ENCODE measurements around the genes CSE1L and UBE2V1.

GRCh38 chr20:48974489-48974900 lies 53.0 kb downstream of the ARFGEF2 start:
- RRBS, result no CpG with 5 or more reads among the region's 4 CpGs

- RRBS, result no CpG with 5 or more reads among the region's 9 CpGs
Observed at GRCh38 chr20:48985016-48985580, 61.0 kb upstream of the CSE1L start.

GRCh38 chr20:49045371-49046431 lies at the start of gene CSE1L:
Gene CSE1L (plus strand): TSS chr20:49046312.
- RRBS, result no CpG with 5 or more reads among the region's 39 CpGs

DNA sequence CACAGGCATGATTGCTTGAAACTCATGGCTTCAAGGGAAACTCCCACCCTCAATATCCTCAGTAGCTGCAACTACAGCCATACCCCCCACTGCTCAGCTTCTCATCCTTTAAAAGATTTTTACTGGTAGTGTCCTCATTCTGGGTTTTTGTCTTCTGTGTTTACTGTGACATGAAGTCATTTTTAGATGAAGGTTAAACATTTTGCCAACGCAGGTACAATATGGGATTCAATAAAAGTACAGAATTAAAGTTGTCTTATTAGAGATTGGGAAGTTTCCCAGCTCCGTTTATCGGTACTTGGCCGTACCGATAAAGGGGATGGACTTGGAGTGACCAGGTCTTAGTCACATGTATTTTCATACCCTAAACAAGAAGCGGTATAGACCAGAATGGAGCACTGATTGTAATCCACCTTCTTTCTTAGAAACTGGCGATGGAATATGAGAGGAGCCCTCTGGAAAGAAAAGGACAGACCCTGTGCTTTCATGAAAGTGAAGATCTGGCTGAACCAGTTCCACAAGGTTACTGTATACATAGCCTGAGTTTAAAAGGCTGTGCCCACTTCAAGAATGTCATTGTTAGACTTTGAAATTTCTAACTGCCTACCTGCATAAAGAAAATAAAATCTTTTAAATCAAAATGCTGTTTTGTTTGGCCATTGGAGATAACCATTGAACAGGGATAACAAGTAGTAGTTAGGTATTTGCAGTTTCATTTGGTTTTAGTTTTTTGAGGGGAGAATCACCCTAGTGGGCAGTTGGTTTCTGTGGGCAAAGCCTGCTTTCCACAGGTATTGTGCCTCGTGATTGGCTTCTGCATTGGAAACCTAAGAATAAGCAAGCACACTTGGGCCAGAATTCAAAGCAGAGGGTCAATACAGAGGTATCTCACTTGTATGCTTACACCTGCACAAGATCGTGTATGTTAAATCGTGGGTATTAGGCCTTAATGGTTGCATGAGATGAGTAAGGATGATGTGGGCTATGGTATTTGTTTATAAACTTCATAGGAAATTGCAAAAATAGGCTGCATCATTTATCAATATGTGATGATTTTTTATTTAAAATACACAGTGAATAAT lies 11.1 kb upstream of the ZNFX1 start:
- RRBS, result no CpG with 5 or more reads among the region's 10 CpGs

DNA sequence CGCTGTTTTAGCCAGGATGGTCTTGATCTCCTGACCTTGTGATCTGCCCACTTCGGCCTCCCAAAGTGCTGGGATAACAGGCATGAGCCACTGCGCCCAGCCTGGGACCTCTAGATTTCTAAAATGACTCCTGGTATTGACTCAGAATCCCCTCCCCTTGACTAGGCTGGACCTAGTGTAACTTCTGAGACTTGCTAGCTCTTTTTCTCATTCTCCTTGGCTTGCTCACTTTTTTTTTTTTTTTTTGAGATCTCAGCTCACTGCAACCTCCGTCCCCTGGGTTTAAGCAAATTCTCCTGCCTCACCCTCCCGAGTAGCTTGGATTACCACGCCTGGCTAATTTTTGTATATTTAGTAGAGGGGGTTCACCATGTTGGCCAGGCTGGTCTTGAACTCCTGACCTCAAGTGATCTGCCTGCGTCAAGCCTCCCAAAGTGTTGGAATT lies 12.1 kb upstream of the ZNFX1 start:
- RRBS, result no CpG with 5 or more reads among the region's 7 CpGs

DNA sequence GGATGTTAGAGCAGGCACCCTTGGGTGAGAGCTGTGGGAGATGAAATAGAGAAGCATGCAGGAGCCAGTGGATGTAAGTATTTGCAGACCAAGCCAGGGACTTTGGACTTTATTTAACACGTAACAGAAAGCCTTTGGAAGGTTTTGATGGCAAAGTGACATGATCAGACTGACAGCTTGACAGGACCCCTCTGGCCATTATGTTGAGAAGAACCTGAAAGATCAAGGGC lies 82.5 kb upstream of the ZNFX1 start:
- RRBS, result no CpG with 5 or more reads among the region's 1 CpG

GRCh38 chr20:49427580-49428203 lies 54.8 kb downstream of the KCNB1 start:
- RRBS, result no CpG with 5 or more reads among the region's 13 CpGs

GRCh38 chr20:49446634-49447556 lies 35.6 kb downstream of the KCNB1 start:
- RRBS, result no CpG with 5 or more reads among the region's 10 CpGs

DNA sequence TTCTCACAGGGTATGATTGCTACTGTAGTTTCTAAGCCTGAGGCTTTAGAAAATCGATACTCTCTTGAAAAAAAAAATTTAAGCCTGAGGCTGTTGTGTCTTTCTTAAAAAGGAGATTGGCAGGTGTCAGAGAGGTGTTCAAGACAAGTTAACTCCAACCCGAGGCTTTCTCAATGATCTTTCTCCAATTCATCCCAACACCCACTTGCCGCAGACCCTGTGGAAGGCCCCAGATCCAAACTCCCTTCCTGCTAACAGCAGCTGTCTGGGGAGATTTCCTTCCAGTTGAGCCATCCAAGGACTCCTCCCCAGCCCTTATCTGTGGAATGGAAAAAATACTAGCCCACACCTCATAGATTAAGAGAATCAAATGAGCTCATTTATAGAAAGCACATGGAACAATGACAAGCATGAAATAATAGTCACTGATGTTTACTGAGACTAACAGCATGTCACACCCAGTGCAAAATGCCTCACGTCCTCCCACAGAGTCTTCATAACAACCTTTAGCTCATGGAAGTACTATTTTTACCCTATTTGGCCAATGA lies 23.2 kb upstream of the PTGIS start:
- RRBS, result no CpG with 5 or more reads among the region's 4 CpGs

GRCh38 chr20:49639515-49639900 lies 71.6 kb upstream of the PTGIS start:
- RRBS, result no CpG with 5 or more reads among the region's 7 CpGs

DNA sequence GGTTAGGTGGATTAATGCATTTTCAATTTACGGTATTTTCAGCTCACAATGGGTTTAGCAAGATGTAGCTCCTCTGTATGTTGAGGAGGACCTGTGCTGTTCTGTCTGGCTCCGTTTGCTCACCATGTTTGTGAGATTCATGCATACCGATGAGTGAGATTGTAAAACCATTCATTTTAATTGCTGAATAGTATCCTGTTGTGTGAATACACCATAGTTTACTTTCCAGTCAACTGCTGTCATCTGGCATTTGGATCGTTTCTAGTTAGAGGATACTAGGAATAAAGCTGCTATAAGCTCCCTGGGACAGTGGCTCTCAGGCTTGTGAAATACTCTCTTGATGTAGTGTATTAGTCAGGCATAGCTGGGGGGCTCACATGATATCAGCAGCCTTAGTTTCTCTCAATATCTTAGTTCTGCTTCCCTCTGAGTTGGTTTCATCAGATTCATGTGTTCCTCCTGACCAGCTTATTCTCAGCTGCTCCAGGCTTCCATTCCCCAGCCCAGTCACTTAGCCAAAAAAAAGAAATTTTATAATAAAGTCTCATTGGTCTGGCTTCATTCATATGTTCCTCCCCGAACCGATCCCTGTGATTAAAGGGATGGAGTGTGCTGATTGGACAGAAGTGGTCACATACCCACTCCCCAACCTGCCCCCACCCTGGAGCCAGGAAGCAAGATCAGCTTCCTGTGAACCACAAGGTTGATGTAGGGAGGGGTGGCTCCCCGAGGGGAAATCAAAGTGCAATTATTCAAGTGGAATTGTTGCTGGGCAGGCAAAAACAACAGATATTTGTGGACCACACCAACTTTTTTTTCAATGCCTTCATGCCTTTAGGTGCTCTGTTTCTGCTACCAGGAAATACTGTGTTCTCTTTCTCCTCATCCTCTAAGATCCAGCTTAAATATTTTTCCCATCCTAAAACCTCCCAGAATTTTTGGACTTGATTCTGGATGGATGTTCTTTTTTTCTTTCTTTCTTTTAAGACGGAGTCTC lies 11.0 kb upstream of the B4GALT5 start:
- RRBS, result no CpG with 5 or more reads among the region's 8 CpGs

DNA sequence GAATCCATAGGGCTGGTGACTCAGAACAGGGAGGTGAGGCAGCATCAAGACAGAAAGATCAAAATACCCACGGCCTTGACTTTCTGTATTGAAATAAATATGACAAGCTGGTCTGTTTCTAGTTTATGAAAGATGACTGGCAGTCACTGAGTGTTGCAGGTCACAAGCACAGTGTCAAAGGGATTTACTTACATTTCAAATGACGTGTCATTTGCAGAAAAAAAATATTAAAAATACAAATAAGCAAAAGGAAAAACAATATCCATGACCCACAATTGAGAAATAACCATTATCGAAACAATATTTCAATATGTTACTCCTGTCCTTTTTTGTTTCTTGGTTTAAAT lies 6.0 kb upstream of the SLC9A8 start:
- RRBS, result no CpG with 5 or more reads among the region's 3 CpGs

- RRBS, result no CpG with 5 or more reads among the region's 7 CpGs
Observed at GRCh38 chr20:49853522-49854255, 41.1 kb downstream of the SLC9A8 start.

GRCh38 chr20:49909526-49910398 lies 5.6 kb downstream of the SPATA2 start:
- RRBS, result no CpG with 5 or more reads among the region's 28 CpGs

GRCh38 chr20:49913302-49914162 lies 1.8 kb downstream of the SPATA2 start:
- RRBS, result no CpG with 5 or more reads among the region's 17 CpGs

GRCh38 chr20:50050750-50051257 lies 62.1 kb downstream of the UBE2V1 start:
- RRBS, result no CpG with 5 or more reads among the region's 8 CpGs

GRCh38 chr20:50113029-50113509 lies at the start of gene UBE2V1:
Gene UBE2V1 (minus strand): TSS chr20:50113150.
- RRBS, result 1% methylated on average over 22 of the region's 38 CpGs

DNA sequence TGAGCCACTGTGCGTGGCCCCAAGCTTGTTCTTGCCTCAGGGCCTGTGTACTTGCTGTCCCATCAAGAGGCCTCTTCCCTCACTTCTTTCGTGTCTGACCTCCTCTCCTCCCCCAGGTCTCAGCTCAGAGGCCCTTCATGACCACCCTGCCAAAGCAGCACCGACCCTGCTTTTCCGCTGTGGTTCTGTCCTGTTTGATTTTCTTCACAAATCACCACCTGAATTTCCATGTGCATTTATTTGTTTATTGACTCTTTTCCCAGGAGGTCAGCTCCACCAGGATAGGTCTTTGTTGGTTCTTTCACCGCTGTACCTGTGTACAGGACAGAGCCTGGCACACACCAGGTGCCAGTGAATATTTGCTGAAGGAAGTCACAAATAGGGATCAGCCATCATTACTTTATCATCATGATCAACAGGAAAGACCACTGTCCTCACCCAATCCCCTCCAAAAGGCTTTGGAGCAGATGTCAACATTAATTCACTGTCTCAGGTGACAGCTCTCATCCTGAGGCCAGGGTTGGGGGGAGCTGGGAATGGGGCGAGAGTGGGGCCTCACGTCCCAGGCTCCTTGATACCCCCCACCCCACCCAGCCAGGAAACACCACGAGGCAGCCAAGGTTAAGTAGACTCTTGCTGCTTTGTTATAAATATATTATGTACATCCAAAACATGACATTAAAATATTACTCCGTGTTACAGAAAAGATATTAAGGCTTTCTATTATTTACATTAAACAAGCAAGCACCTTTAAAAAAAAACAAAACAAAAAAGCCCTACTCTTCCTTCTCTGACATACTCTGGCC lies 10.8 kb upstream of the UBE2V1 start:
- RRBS, result no CpG with 5 or more reads among the region's 9 CpGs

- RRBS, result no CpG with 5 or more reads among the region's 2 CpGs
Observed at GRCh38 chr20:50151002-50151544, 2.5 kb downstream of the PEDS1 start.

DNA sequence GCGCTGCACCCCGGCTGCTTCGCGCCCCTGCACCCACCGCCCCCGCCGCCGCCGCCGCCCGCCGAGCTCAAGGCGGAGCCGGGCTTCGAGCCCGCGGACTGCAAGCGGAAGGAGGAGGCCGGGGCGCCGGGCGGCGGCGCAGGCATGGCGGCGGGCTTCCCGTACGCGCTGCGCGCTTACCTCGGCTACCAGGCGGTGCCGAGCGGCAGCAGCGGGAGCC lies 764 bp downstream of the CEBPB start:
- RRBS, result 2% methylated on average over 26 of the region's 36 CpGs